ENCODE measurements around a stretch of chr2.

DNA sequence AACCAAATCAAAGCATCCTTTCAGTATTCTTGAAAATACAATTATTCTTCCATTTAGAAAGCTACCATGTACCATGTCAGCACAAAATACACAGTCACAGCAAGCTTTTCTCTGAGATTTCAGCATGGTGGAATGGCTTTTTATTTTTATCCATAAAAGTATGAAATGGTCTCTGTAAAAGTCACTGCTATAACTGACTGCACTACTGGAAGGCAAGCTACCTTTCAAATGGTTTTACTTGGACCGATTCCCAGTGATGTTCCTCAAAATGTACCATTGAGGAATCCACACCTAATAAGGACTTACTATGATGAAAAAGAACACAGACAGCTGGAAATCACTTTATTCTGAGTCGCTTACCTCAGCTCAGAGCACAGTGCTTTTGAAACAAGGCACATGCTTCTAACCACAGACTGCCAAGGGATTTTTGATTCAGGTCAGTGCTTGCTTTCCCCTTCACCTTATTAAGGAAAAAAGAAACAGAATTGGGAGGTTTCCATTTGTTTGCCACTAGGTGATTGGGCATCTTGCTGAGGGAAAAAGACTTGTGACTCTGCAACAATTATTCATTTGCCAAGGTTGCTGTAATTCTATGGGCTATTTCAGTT lies 707.4 kb upstream of the FSHR start:
- PRO-cap, 6 experiments = no peak in any of the 6 experiments
- RAMPAGE, long total RNA, 2 experiments = no peak in any of the 2 experiments
- RRBS = no CpG with 5 or more reads among the region's 2 CpGs

DNA sequence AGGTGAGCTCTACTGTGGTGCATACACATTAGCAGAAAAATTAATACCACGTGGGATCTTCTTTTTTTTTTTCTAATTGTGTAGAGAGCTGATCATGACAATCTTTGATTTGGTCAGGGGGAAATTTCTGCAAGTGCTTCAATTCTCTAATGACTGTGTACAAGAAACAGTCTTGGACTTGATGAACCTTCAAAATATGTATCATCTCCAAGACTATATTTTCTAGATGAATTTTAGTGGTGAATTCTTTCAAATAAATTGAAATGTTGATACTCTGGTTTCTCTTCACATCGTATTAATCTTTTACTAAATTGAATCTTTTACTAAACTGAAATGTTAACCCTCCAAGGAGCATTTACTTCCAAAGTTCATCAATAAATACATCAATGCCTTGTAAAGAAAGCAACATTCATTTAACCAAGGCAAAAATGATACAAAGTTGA lies 910.1 kb upstream of the FSHR start:
- PRO-cap, 6 experiments = no peak in any of the 6 experiments
- RAMPAGE, long total RNA, 2 experiments = no peak in any of the 2 experiments
- RRBS = no CpG with 5 or more reads among the region's 2 CpGs

GRCh38 chr2:53490542-53490976 lies 277.0 kb upstream of the CHAC2 start:
- PRO-cap, 6 experiments = no peak in any of the 6 experiments
- RAMPAGE, long total RNA, 2 experiments = no peak in any of the 2 experiments
- RRBS = no CpG with 5 or more reads among the region's 6 CpGs

DNA sequence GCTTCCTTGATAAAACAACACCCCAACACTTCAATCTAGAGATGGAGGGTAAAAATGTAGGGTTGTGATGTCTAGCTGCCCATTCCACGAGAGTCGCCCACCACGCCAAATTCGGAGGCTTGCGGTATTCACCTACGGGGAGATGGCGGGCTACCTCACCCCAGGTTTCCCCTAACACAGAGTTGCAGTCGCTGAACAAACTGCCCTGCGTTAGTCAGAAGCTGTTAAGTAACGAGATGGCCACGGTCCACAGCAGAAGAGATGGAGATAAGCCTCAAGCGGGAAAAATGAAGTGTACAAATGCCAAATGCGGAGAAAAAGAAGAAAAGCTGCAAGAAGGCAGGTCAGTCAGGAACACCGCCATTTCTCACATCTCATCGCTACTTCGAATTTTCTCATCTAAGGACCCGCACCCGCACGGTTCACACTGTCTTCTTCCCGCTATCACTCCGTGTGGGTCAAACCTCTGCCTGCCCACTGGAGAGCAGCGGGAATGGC lies 417 bp downstream of the ASB3 start:
- PRO-cap, 6 experiments = no peak in any of the 6 experiments
- RAMPAGE, long total RNA, 2 experiments = no peak in any of the 2 experiments
- RRBS = no CpG with 5 or more reads among the region's 22 CpGs

- PRO-cap, 6 experiments = no peak in any of the 6 experiments
- RAMPAGE, long total RNA, 2 experiments = no peak in any of the 2 experiments
- RRBS = no CpG with 5 or more reads among the region's 8 CpGs
Observed at GRCh38 chr2:53787674-53787936, 761 bp downstream of the ERLEC1 start.

GRCh38 chr2:53890033-53890399 lies 30.2 kb upstream of the GPR75 start:
- PRO-cap, 6 experiments = no peak in any of the 6 experiments
- RAMPAGE, long total RNA, 2 experiments = no peak in any of the 2 experiments
- RRBS = no CpG with 5 or more reads among the region's 2 CpGs

DNA sequence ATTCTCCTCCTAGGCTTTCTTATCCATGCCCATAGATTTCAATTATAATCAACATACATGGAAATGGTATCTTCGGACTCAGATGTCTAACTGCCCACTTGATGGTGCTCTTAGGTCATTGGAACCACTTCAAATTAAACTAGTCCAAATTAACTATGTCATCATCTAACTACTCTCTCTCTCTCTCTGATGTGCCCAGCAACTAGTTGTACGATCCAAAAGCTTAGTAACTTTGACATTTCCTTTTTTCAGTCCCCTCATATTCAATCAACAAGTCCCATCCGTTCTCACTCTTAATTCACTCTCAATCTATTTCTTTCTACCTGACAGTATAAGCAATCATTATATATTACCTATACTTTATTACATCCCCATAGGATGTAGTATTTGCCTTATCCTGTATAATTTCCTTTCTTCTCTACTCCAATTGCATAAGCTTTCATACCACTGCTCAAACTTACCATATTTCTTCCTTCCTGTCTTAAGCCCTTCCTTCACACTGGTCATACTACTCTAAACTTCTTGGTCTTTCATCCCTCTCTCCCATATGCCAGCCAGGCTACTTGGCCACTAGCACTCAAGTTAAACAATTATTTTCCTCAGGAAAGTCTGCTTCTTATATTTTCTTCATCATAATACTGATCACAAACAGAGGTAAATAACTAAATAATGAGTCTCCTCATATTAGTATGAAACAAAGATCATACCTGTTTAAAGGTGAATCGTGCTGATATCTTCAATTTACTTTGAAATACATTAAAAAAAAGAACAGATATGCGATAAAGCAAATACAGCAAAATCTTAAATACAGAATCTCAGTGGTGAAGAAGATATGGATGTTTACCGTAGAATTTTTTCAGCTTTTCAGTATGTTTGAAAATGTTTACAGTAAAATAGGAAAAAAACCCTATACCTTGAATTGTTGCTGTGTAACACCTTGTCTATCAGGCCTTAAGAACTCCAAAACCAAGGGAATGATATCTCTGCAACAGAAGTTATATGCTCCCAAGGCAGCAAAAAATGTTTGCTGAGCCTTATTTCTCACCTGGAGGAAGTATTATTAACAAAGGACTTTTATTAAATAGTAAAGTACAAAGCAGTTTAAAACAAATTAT lies 43.7 kb upstream of the GPR75 start:
- PRO-cap, 6 experiments = no peak in any of the 6 experiments
- RAMPAGE, long total RNA, 2 experiments = no peak in any of the 2 experiments
- RRBS = no CpG with 5 or more reads among the region's 6 CpGs

GRCh38 chr2:53968897-53969775 lies 1.7 kb downstream of the PSME4 start:
- PRO-cap, 6 experiments = peak in 2 of 6 experiments; most common plus-strand start chr2:53969502 (in 2)
- RAMPAGE, long total RNA, 2 experiments = no peak in any of the 2 experiments
- RRBS = no CpG with 5 or more reads among the region's 8 CpGs

- PRO-cap, 6 experiments = no peak in any of the 6 experiments
- RAMPAGE, long total RNA, 2 experiments = no peak in any of the 2 experiments
- RRBS = no CpG with 5 or more reads among the region's 10 CpGs
Observed at GRCh38 chr2:53992819-53993306, 21.9 kb downstream of the ACYP2 start.

DNA sequence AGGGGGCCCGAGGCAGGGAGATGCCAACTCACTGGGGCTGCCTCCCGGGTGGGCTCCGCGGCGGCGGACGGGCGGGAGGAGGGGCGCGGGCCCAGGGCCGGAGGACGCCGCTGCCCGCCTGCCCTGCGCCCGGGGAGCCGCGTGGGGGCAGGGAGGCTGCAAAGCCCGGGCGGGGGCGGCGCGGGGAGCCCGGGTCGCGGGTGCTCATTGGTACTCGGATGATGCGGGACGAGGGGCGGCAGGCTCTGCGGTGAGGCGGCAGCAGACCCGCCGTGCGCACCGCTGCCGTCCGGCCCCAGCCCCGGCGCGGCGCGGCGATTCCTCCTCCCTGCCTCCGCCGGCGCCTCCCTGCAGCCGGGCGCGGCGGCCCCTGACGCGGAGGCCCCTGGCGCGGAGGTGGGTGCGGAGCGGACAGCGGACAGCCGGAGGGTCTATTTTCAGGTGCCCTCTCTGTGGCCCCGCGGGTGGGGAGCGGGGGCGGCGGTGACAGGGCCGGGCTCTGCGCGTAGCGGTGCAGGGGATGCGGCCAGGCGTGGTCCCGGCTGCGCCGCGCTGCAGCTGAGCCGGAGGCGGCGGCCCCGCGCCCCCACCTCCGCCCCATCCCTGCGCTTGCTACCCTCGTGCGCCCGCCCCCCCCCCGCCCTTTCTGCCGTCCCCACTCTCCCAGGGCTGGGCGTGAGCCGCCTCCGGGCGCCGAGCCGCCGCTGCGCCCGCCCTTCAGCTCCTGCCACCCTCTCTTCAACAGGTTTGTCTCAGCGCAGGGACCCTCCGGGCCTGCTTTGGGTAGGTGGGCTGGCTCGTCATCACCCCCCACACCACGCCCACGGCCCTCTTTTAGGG lies 618 bp downstream of the SPTBN1 start:
- PRO-cap, 6 experiments = peak in 6 of 6 experiments; most common plus-strand start position 676 of the sequence (in 2); most common minus-strand start position 554 of the sequence (in 5)
- RAMPAGE, long total RNA, 2 experiments = start-site peak on the plus strand in 1 of 2 experiments, centred at position 695 of the sequence, 152 reads per replicate
- RRBS = 2% methylated on average over 68 of the region's 100 CpGs

- PRO-cap, 6 experiments = peak in 2 of 6 experiments; most common minus-strand start chr2:54459316 (in 2)
- RAMPAGE, long total RNA, 2 experiments = no peak in any of the 2 experiments
- RRBS = no CpG with 5 or more reads among the region's 2 CpGs
Observed at GRCh38 chr2:54459119-54459523, 3.0 kb downstream of the SPTBN1 start.

DNA sequence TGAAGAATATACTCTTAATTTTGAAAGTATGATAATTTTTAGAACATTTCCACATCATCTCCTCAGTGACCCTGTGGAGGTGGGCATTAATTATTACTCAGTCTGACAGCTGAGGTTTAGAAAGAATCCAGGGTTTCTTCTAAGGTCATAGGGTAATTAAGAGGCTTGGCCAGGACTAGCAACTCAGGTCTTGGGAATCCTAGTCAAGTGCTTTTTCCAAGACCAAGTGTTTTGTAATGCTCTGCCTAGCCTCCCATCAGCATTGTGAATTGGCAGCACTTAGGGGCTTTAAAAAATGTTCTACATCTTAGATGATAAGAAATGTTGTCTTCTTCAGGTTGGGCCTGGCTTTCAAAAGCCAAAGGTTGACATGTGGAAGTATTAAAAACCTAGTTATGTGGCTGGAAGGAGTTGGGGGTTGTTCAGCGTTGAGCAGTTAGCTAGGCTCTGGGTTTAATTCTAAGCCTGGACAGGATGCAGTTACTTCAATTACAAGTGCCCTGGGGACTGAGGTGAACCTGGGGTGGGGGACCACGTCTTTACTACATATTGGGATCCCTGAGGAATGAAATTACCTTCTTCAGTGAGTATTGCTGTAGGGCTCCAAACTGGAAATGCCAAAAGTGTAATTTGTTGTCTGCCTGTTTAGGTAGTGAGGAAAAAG lies 100.7 kb downstream of the SPTBN1 start:
- PRO-cap, 6 experiments = no peak in any of the 6 experiments
- RAMPAGE, long total RNA, 2 experiments = no peak in any of the 2 experiments
- RRBS = no CpG with 5 or more reads among the region's 2 CpGs

DNA sequence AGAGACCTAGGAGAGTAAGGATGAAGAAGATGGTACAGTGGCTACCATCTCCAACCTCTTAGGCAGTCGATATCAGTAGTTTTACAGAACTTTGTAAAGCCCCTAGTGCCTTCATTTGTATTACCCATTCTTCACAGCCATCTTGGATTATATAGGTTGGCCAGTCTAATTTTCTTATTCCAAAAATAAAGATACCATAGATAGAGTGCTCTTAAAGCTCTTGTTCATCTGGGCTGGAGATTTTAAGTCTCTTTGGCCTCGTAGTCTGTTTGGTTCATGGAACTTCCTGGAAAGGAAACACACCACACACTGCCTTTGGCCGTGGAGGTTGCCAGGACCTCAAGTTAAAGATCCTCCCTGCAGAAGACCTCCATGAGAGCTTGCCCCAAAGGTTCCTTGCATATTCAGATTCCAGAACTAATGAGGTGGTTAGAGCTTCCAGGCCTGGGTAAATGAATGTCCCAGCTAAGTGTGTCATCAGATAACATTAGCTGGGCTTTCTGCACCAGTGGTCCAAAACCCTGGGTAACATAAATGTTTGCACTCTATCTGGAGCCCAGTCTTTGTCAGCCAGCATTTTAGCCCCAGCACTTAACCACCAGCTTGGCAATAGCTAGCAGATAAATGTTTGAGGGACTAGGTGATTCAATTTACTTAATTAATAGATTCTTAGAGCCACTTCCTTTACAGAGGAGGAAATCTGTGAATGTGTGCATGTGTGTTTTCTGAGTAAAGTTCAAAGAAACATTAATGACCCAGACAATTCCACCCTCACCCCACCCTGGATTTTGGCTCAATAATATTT lies 122.2 kb upstream of the EML6 start:
- PRO-cap, 6 experiments = no peak in any of the 6 experiments
- RAMPAGE, long total RNA, 2 experiments = no peak in any of the 2 experiments
- RRBS = no CpG with 5 or more reads among the region's 3 CpGs

GRCh38 chr2:54629195-54630162 lies 94.0 kb upstream of the EML6 start:
- PRO-cap, 6 experiments = no peak in any of the 6 experiments
- RAMPAGE, long total RNA, 2 experiments = start-site peak on the plus strand in 1 of 2 experiments, at chr2:54629519-54629602 at its widest, 382 reads per replicate
- RRBS = 100% methylated on average over 2 of the region's 41 CpGs

DNA sequence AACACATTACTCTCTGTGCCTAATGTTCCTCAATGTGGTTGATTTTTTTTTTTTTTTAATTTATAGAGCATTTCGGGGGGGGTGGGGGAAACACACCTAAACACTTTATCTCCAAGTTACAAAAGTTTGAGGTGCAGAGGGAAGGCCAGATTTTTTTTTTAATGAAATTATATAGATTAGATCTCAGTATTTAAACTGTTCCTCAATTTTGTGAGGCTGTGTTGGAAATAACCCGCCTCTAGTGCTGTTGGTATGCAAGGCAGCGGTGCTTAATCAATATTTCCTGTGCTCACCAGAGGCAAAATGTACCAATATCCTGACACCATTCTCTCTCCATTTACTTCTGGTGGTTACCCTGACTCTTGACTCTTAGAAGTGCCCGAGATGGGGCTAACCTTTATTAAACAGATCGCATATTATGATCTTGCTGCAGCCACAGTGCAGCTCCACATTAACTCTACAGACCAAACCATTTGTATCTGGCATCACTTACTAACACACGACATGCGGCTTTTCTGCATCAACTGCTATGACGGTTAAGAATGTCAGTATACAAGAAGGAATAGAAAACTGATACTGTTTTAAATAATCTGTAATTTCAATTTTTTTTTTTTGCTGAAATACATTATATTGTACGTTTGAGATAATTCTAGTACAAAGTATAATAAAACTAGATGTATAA lies 54.7 kb upstream of the EML6 start:
- PRO-cap, 6 experiments = peak in 1 of 6 experiments; most common plus-strand start position 125 of the sequence (in 1)
- RAMPAGE, long total RNA, 2 experiments = no peak in any of the 2 experiments
- RRBS = no CpG with 5 or more reads among the region's 9 CpGs

GRCh38 chr2:54671878-54672261 lies 51.6 kb upstream of the EML6 start:
- PRO-cap, 6 experiments = no peak in any of the 6 experiments
- RAMPAGE, long total RNA, 2 experiments = no peak in any of the 2 experiments
- RRBS = no CpG with 5 or more reads among the region's 2 CpGs

DNA sequence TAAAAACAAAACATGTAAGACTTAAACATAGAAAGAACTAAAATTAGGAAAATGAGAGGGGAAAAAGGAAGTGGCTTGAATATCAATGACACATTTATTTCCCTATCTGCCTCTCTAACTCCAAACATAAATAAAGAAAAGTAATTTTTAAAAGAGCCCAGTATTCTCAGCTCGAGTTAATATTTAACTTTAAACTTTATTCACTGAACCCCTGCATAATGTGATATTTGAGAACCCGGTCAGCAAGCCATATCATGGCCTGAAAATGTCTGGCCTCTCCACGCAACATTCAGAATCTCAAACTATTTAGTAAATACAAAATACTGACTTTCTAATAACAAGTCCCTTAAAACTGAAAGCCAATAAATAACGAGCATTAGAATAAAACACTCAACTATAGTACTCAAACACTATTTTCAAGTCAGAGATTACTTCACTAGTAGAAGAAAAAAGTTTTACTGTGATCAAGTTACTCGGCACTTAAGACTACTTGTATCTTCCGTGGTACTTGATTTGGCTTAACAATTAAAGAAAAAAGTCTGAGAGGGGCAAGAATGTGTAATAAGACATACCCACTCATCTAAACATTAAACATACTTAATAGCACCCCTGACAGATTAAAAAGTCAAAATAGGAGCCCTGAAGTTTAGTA lies 38.4 kb downstream of the RTN4 start:
- PRO-cap, 6 experiments = no peak in any of the 6 experiments
- RAMPAGE, long total RNA, 2 experiments = no peak in any of the 2 experiments
- RRBS = no CpG with 5 or more reads among the region's 6 CpGs

- PRO-cap, 6 experiments = no peak in any of the 6 experiments
- RAMPAGE, long total RNA, 2 experiments = no peak in any of the 2 experiments
- RRBS = no CpG with 5 or more reads among the region's 2 CpGs
Observed at GRCh38 chr2:55022944-55024039, 27.0 kb downstream of the RTN4 start.

GRCh38 chr2:55112304-55113093 lies 62.2 kb upstream of the RTN4 start:
- PRO-cap, 6 experiments = peak in 5 of 6 experiments; most common plus-strand start chr2:55112613 (in 1); most common minus-strand start chr2:55112600 (in 3)
- RAMPAGE, long total RNA, 2 experiments = start-site peak on the minus strand in 1 of 2 experiments, at chr2:55112590-55112631 at its widest, 23 reads per replicate
- RRBS = no CpG with 5 or more reads among the region's 12 CpGs

- PRO-cap, 6 experiments = peak in 2 of 6 experiments; most common plus-strand start chr2:55134165 (in 1); most common minus-strand start chr2:55133939 (in 1)
- RAMPAGE, long total RNA, 2 experiments = no peak in any of the 2 experiments
- RRBS = no CpG with 5 or more reads among the region's 8 CpGs
Observed at GRCh38 chr2:55133652-55134387, 83.6 kb upstream of the RTN4 start.

Data from heart left ventricle (tissue), 7 donors.